HTR-8/SVneo (cell line): ENCODE data around the genes TTC29, MAB21L2, RPS3A and FHIP1A.

DNA sequence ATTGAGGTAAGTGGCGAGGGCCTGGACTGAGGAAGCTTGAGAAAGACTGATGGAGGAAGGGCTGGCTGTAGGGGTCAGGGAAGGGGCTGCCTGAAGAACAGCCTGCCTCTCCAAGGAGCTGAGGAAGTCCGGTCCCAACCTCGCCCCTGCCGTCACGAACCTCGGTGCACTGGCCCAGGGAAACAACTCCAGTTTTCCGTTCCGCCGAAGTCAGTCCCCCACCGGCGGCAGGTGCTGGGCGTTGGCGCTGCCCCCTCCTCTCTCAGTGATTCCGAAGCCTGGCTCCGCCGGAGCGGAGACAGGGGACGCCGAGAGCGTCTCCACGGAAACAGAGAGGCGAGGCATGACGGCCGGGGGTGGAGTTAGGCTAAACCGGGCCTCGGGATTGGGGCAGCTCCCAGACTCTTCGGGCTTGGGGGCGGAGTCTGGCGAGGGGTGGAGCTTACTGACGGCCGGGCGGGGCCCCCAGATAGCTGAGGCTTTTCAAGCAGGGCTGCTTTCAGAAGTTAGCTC lies at the start of gene TTC29:
Gene TTC29 (minus strand): TSS at position 316 of the 513 bp plus-strand sequence.
- RRBS: 3% methylated on average over 30 of the region's 32 CpGs

GRCh38 chr4:147057674-147057873 lies 111.9 kb upstream of the TTC29 start:
- RRBS: no CpG with 5 or more reads among the region's 4 CpGs

- RRBS: no CpG with 5 or more reads among the region's 12 CpGs
Measured at GRCh38 chr4:147684425-147684925, 512 bp upstream of the PRMT9 start.

GRCh38 chr4:147879107-147879509 lies 147.2 kb downstream of the ARHGAP10 start:
- RRBS: no CpG with 5 or more reads among the region's 4 CpGs

- RRBS: no CpG with 5 or more reads among the region's 1 CpG
Measured at GRCh38 chr4:148052463-148053071, 320.7 kb downstream of the ARHGAP10 start.

- RRBS: no CpG with 5 or more reads among the region's 2 CpGs
Measured at GRCh38 chr4:148283776-148283977, 158.5 kb downstream of the NR3C2 start.

DNA sequence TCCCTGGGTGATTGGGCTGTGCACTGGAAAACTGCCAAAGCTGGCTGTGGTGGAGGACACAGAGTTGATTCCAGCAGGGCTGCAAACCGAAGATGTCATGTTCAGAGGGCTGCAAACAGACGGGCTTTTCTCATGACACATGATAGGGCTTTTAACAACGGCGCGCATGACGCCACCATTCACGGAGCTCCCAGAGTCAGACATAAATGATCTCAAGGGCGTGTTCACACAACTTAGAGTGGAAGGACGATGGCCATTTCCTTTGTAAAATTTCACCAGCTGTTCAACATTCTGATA lies 6.1 kb downstream of the NR3C2 start:
- RRBS: no CpG with 5 or more reads among the region's 9 CpGs

DNA sequence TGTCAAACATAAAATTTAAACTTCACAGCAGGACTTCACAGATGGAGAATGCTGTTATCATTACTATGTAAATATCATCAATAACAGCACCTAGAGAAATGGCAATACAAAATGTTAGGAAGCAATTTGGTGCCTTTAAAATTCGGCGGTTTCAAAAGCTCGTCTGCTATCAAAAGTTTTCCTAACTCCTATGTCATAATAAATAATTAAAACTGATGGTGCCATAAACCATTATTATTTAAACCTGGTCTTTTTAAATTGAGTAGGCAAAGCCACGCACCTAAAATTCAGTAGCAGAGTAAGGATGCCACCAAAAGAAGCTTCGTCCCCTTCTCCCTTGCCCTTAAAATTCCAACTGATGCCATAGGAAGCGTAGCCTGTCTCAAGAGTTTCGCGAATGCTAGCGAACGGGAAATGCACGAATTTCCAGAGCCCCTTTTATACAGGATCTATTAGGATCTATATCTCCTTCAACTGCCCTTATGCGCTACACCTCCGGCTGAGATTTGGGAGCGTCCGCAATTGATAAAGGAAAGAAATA lies 858 bp downstream of the NR3C2 start:
- RRBS: no CpG with 5 or more reads among the region's 15 CpGs

GRCh38 chr4:148680298-148681013 lies 238.2 kb upstream of the NR3C2 start:
- RRBS: no CpG with 5 or more reads among the region's 3 CpGs

DNA sequence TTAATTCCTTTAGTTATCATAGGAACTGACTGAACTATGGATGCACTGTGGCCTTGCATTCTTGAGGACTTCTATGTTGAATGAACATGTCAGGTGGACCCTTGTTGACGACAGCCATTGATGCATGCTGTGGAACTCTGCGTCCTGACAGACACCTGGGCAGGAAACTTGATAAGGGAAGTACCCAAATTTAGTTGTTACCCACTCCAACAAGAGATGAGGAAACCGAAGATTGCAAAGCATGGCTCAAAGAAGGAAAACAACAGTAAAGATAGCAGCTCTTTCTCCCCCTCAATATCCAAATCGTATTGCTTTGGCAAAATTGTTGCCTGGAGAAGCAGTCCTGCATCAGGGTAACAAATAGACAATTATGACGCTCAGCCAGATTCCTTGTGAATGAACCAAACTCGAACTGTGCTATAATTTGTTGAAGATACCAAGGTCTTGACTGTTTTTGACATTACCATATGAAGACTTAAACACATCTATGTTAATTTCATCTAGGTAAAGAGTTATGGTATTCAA lies 540.1 kb upstream of the NR3C2 start:
- RRBS: no CpG with 5 or more reads among the region's 6 CpGs

DNA sequence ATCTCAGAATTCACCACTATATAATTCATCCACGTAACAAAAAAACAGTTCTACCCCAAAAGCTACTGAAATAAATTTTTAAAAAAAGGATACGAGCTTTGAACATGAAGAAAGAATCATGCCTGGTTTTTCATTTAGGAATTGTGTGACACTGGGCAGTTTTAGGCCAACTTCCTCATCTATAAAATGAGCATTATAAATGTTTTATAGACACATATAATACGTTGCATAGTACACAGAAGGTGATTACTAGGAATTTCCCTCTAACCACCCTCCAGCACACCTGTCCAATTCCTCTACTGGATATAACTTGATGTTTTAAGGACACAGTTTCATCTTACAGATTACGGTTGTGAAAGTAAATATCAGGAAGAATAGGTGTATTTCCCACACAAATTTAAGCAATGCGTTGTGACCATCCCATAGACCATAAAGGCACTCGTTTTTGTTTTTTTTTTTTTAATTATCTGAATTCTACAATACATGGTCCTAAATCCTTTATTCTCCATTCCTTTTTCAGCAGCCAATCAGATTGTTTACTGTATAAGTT lies 85.5 kb upstream of the IQCM start:
- RRBS: no CpG with 5 or more reads among the region's 6 CpGs

DNA sequence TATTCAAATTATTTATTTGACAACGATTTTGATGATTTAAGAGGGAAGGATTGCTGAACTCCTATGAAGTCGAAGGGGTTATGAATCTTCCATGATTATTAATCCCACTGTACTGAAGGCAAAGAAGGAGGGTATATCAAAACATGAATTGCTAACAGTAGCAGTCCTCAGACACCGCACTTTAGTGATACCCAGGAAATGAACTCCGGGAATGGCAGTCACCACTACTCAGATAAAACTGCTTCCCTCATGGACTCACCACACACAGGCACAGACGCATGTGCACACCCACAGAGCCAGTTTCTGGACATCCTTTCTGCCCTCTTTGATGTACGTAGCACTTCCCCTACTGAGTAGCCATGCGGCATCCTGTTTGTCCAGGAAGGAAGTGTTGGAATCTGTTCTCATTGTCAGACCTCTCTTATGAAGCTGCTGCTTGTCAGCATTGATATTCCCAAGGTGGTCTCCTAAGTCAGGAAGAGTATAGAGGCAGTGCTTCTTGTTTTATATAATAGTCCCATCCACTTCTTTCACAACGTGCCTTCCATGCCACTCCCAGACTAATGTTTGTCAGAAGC lies 95.7 kb downstream of the DCLK2 start:
- RRBS: no CpG with 5 or more reads among the region's 8 CpGs

GRCh38 chr4:150375713-150376365 lies 206.1 kb upstream of the MAB21L2 start:
- RRBS: no CpG with 5 or more reads among the region's 1 CpG

DNA sequence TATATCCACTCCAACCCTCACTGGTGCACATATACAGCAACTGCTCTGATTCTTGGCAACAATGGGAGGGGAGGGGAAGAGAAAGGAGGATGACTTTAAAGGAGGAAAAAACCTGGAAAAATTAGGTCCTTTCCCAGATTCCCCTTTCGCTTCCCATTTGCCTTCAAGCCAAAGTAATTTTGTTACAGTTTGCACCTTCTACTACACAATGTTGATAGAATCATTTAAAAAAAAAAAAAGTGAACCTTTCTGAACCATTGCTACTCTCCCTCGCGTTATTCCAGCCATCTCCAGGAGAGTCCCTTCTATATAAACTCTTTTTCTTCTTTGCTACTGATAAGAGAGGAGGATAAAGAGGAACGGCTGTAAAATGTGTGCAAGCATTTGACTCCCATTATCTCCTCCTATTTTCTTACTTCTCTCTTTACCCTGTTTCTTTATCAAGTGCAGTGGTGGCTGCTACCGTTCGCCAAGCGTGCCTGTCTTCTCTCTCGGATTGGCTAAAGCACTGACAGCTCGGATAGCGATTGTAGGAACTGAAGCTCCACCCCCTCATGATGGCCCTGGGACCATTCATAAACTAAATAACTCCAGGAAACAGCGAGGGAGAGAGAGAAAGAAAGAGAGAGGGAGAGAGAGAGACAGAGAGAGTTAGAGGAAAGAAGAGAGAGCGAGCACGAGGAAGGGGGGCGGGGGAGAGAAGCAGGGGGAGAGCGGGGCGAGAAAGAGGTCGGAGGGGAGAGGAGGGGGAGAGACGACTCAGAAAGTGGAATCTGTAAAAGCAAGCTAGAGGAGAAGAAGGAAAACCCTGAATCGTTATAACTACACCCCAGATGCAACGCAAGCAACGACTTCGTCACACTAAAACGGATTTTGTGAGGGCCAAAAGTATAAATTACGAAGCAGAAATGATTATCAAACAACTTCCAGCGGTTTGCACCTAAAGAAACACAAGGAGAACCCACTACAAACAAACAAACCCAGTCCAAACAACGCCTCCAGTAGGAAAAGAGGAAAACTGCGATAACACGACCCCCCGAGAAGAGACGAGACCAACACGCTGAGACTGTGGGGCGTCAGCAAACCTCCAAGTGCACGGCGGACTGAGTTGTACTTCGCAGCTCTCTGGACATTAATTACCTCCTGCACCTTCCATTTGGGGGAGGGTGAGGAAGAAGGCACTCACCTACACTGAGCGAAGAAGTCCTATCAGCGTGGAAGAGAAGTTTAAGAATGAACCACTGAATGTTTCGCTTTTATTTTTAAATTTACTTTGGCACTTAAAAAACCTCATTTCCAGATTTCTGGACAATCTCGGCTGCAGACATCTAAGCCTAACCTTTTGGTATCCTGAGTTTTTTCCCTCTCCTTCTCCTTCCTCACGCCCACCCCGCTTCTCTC lies at the start of gene MAB21L2:
Gene MAB21L2 (plus strand): TSS at position 832 of the 1,401 bp plus-strand sequence.
- RRBS: no CpG with 5 or more reads among the region's 41 CpGs

DNA sequence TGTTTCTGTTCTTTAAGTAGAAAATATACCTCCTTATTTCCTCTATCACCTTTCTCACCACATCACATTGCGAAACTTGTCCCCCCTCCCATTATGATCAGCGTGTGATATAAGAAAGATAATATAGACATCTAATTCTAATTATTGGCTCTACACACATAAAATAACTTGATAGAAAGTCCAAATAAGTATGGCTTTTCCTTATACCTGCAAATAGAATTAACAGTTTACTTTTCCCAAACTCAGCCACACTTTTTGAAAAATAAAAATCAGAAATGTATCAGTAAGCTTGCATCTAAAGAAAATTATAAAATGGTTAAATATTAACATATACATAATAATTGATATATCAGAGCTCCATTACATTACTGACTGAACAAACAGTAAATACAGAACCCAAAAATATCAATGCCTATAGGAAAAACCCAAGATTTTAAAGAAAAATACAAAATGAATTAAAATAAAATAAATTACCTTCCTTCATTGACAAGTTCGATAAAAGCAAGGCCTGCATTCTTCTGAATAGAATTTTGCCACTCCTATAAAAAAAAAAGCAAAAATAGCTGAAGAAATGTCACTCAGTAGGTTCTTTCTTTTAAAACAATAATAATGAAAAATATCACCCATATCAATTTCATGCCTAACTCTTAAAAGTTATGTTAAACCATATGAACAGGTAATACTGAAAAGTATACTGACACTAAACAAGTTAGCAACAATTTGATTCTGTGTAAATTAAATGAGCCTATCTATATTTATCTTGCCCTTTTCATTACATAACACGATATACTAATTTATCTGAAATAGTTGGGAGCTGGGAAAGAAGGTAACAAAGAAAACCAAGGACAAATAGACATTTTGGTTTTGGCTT lies 179.6 kb downstream of the MAB21L2 start:
- RRBS: no CpG with 5 or more reads among the region's 4 CpGs

DNA sequence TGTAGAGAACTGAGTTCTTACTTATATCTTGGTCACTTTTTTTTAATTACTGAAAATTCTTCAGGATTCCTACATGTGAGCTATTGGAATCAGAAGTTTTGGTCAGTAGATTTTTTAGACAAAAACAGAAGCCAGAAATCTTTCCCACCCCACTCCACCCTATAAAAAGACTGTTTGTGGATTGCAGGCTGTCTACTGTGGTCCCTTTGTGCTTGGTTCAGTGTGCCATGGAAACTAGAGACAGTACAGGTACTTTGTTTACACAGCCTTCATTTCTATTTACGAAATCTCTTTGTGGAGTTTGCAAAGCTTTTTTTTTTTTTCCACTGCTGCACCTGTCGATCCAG lies 20.1 kb upstream of the LRBA start:
- RRBS: no CpG with 5 or more reads among the region's 2 CpGs

GRCh38 chr4:151099361-151100545 lies at the start of gene RPS3A:
RPS3A (plus strand) TSS chr4:151099628.
- RRBS: no CpG with 5 or more reads among the region's 75 CpGs

DNA sequence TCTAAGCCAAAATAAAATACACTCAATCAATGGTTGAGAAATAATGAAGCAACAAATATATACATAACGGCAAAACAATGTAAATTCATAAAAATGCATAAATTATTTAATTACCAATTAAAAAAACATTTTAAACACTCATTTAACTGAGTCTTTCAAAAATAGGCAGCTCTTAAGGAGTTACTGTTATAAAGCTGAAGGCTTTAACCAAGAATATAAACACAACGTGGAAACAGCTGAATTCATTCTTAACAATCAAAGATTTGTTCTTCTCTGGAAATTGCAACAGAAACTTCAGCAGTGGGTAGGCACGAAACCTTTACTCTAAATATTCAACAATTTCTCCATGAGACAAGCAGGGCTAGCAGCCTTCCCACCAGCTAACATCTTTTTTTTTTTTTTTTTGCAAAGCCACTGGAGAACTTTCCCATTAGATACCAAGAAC lies 78.3 kb upstream of the PRSS48 start:
- RRBS: no CpG with 5 or more reads among the region's 3 CpGs

DNA sequence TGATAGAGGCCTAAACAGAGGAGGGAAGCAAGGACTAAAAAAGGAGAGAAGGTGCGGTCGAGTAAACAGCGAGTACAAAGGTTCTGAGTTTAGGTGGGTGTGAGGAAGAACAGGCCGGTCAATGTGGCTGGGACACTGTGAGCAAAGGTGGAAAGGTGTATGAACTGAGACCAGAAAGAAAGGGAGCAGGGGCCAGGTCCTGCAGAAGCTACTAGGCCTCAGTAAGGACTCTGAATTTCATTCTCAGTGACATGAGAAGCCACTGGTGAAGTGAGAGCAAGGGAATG lies 17.9 kb downstream of the PRSS48 start:
- RRBS: no CpG with 5 or more reads among the region's 4 CpGs

- RRBS: 11% methylated on average over 13 of the region's 55 CpGs
Measured at GRCh38 chr4:151409092-151409967, at the start of gene FHIP1A. FHIP1A (plus strand) TSS chr4:151409176.